OCI-LY7 (cell line): ENCODE results near the genes GLRB, GRIA2 and NPY1R.

DNA sequence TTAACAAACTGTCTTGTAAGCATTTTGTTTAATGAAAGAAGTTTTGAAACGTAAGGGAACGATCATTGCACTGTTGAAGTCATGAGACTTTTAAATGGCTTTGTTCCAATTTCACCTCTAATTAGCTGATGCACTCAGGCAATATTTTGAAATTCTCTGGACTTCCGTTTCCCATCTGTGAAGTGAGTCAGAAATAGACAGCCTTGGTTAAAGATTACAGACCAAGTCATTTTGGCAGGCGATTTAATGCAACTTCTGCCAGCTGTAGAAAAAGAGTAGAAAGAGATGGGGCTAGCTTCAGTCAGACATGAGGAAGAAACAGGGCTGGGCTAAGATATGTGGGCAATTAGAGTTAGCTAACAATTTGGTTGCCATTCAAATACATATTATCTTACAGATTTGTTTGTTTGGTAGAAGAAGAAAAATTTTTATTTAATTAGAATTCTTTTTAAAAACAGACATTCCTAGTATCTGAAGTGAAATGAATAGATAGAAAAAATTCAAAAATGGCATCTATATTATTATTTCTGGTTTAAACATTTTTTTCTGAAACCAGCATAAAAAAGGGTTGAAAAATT is 14.0 kb upstream of the TDO2 start:
- PRO-cap = no peak
- RAMPAGE, long total RNA = no peak

DNA sequence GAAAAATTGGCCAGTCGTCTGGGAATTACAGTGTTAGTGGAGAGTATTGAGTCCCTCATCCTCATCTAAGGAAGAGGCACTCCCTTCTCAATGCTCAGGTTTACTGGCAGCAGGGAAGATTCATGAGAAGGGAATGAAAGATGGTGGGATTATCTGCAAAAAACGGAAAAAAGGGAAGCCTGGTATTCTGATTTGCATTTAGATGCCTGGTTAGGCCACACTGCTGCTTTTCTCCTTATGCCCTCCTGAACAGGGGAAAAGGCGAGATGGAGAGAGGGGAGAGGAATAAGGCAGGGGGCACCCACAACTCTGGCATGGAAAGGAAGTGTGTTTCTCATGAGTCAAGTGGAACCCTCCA is 5.4 kb upstream of the CTSO start:
- PRO-cap = no peak
- RAMPAGE, long total RNA = no peak

DNA sequence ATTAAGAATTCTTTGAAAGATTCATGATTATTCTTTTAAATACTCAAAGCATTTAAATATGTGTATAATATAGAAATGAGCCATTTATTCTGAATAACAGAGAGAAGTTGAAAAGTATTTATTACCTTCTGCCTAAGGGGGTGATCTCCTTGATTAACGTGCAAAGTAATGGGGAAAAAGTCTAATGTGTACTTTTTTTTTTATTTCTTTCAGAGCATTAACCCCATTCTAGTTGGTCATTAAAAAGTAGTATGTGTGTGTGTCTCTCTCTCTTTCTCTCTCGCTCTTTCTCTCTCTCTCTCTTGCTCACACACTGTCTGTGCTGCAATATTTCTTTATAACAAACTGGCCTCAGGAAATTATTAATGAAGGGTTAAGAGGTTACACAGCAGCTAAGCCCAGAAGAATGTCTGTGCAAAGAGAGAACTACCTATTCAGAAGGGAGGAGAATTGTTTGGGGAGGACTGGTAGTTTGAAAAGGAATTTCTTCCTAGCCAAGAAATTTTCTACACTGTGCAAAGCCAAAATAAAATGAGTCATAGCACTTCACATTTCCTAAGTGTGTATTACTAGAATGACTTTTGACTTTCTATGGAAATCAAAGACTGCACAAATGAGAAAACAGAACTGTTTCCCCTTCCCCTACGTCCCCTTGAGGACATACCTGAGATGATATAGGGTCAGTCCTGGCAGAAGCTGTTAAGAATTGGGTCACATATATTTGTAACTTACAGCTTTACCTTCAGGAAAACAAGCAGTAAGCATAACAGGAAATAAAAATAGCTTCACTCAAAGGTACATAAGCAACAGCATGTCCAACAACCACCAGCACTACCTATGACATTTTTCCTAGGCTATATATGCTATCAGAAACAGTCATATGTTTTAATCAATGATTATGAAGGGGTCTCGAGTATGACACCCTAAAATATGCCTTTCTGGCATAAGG is 22.2 kb downstream of the PDGFC start:
- PRO-cap = no peak
- RAMPAGE, long total RNA = no peak

- PRO-cap = no peak
- RAMPAGE, long total RNA = no peak
Measured at GRCh38 chr4:157075824-157076598, at the start of gene GLRB. TSS of gene GLRB (plus strand) at chr4:157076150.

DNA sequence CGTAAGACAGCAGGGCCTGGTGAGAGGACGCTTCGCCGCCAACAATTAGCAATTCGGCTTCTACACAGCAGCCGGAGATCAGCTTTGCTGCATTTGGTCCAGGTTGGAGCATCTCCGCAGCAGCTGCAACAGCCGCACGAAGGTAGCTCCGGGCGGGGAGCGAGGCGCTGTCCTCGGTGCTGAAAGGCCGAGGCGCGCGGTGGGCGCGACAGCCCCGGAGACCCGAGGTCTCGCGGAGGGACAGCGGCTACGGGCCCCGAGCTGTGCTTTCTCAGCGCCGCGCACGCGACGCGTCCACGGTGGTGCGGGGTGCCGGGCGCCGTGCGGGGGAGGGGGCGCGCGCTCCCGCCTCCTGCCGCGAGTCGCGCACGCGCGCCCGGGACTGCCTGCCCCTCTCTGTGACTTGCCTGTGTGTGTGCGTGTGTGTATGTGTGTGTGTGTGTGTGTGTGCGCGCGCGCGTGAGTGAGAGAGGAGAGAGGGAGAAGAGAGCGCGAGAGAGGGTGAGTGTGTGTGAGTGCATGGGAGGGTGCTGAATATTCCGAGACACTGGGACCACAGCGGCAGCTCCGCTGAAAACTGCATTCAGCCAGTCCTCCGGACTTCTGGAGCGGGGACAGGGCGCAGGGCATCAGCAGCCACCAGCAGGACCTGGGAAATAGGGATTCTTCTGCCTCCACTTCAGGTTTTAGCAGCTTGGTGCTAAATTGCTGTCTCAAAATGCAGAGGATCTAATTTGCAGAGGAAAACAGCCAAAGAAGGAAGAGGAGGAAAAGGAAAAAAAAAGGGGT is at the start of gene GRIA2:
Gene GRIA2 (plus strand): TSS at position 504 of the 789 bp plus-strand sequence.
- PRO-cap = no peak
- RAMPAGE, long total RNA = no peak

DNA sequence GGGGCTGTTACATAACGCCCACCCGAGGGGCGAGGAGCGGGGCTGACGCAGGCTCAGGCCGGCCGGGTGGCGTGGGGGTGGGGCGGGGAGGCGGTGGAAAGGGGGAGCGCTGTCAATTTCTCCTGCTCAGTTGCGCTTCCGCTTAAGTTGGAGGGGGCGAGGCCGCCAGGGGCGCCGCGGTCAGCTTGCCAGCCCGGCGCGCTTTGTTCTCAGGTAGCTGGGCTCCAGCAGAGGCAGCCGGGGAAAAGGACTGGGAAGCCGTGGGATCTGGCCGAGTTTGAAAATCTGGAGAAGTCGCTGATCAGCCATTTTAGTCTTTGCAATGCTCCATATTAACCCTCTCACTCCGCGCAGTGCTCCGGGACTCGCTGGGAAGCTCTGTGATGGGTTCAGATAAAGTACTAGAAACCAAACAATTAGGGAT is 1.9 kb downstream of the GRIA2 start:
- PRO-cap = no peak
- RAMPAGE, long total RNA = no peak

GRCh38 chr4:157393905-157394124 is 173.3 kb downstream of the GRIA2 start:
- PRO-cap = no peak
- RAMPAGE, long total RNA = no peak

- PRO-cap = no peak
- RAMPAGE, long total RNA = no peak
Measured at GRCh38 chr4:158020271-158020897, 152.4 kb downstream of the GASK1B start.

GRCh38 chr4:158215840-158216897 is 5.9 kb downstream of the TMEM144 start:
- PRO-cap = no peak
- RAMPAGE, long total RNA = no peak

- PRO-cap = no peak
- RAMPAGE, long total RNA = no peak
Measured at GRCh38 chr4:158801002-158801392, 32.2 kb downstream of the FNIP2 start.

GRCh38 chr4:158827420-158828146 is 58.8 kb downstream of the FNIP2 start:
- PRO-cap = no peak
- RAMPAGE, long total RNA = no peak

- PRO-cap = no peak
- RAMPAGE, long total RNA = no peak
Measured at GRCh38 chr4:158896059-158896450, 127.2 kb downstream of the FNIP2 start.

- PRO-cap = no peak
- RAMPAGE, long total RNA = no peak
Measured at GRCh38 chr4:158945667-158946258, 89.3 kb downstream of the C4orf45 start.

GRCh38 chr4:159162786-159163243 is 59.9 kb downstream of the RAPGEF2 start:
- PRO-cap = no peak
- RAMPAGE, long total RNA = no peak

GRCh38 chr4:159263851-159264321 is 161.0 kb downstream of the RAPGEF2 start:
- PRO-cap = no peak
- RAMPAGE, long total RNA = no peak

GRCh38 chr4:159330176-159330748 is 227.4 kb downstream of the RAPGEF2 start:
- PRO-cap = no peak
- RAMPAGE, long total RNA = no peak

- PRO-cap = no peak
- RAMPAGE, long total RNA = no peak
Measured at GRCh38 chr4:159367081-159367561, 264.2 kb downstream of the RAPGEF2 start.

- PRO-cap = no peak
- RAMPAGE, long total RNA = no peak
Measured at GRCh38 chr4:163154811-163155157, 11.9 kb downstream of the NAF1 start.

- PRO-cap = no peak
- RAMPAGE, long total RNA = no peak
Measured at GRCh38 chr4:163330730-163331738, 1.4 kb downstream of the NPY1R start.

DNA sequence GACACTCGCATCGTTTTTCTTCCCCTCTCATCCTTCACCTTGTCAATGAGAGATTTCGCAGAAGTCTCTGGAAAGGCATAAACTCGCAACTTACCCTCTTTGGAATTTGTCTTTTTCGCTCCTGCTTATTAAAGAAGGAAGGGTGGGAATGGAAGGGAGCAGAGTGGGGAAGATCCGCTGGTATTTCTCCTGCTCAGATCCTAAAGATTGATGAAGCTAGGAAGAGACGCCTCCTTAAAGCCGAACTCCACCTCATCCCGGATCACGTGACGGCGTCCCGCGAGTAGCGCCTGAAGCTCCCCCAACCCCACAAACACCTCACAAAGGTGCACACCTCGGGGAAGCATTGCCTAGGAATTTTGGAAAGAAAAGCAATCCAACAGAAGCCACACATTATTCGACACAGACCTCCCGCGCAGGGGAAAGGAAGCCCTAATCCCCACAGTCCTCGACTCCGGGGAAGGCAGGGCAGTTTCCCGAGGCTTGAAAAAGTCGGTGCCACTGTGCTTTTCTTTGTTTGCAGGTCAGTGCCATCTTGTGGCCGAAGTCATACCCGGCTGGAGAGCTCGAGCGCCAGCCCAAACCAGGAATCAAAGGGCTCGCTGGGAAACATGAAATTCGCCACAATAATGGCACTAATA is at the start of gene NPY1R:
Gene NPY1R (minus strand): TSS at position 209 of the 641 bp plus-strand sequence.
- PRO-cap = no peak
- RAMPAGE, long total RNA = no peak